Colonic mucosa (tissue), 1 donor: ENCODE measurements around a stretch of chr11.

GRCh38 chr11:66371069-66371265 is 593 bp downstream of the SLC29A2 start:
- PRO-cap: no peak

- PRO-cap: unidirectional peak, plus-strand start at chr11:66409158
These were observed 11.9 kb upstream of the NPAS4 start for GRCh38 chr11:66408781-66409460.

GRCh38 chr11:66569935-66570904 is 1.8 kb upstream of the CTSF start:
- PRO-cap: no peak

DNA sequence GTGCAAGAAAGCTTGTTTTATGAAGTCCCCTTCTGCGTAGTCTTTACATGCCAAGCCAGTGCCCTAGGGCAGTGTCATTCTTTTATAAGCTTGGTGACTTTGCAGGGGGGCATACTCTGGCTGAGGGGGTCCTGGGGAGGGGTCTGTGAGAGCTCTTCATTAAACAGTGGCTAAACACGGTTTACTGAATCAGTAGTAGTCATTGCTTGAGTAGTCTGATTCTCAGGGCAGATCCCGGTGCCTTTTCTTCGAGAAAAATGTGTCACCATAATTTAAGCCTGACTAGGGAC is 1.3 kb downstream of the RBM14 start:
- PRO-cap: no peak

DNA sequence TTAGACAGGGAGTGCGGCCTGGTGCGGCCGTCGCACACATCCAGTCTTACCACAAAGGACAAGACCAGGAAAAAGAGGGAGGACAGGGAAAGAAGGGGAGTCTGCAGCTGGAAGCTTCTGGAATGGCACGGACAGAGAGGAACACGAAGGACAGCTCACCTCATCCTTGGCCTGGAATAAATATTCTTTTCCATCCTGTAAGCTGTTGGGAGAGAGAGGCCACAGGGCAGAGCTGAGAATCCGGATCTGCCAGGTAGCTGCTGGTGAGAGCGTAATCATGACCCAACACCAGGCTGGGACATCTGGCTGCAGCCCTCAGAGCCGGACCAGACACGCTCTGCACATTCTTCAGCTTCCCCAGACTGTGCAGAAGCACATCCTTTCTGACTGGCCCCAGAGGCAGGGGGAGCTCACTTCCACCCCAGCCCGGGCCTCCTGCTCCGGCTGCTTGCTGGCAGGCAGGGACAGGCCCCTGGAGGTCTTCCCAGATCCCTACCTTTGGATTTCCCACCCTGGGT is 8.6 kb upstream of the RBM4B start:
- PRO-cap: no peak

DNA sequence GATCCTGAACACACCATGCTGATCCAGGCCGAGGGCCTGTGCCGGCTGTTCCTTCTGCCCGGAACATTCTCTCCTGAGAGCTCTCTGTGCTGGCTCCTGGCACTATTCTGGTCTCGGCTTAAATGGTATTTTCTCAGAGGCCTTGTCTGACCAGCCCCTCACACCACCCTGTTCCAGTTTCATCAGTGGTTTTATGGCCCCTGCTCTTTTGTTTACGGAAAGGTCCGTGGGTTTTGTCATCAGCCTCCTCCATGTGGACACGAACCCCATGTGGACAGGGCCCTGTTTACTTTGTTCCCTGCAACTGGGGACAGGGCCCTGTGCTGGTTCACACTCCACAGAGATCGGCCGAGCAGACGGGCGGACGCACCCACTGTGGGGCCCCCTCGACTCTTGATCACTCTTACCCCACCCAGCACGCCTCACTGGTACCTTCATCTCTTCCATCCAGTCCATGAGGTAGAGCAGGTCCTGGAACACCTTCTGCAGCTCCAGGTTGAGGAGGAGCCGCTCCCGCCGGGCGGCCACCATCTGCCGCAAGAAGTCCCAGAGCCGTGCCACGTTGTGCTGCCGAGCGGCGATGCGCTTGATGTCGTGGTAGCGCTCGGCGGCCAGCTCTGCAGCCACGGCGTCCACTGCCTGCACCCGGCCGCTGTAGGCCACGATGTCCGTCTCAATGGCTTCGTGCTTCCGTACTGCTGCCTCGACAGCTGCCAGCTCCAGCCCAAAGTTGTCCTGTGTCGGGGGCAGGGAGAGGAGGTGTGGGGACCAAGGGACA is 21.7 kb downstream of the SPTBN2 start:
- PRO-cap: no peak

GRCh38 chr11:66743140-66743996 is 1.2 kb upstream of the C11orf80 start:
- PRO-cap: unidirectional peak, plus-strand start at chr11:66743526

- PRO-cap: bidirectional peak, plus-strand start at chr11:66842989, minus-strand start at chr11:66842945
These were observed 689 bp upstream of the RCE1 start for GRCh38 chr11:66842403-66843101.

GRCh38 chr11:66851569-66852212 is 5.2 kb upstream of the LRFN4 start:
- PRO-cap: no peak

- PRO-cap: bidirectional peak, plus-strand start at chr11:66971152, minus-strand start at chr11:66971001
These were observed 4.1 kb upstream of the C11orf86 start for GRCh38 chr11:66970693-66971687.

GRCh38 chr11:67002156-67003514 is 20.3 kb upstream of the SYT12 start:
- PRO-cap: no peak

DNA sequence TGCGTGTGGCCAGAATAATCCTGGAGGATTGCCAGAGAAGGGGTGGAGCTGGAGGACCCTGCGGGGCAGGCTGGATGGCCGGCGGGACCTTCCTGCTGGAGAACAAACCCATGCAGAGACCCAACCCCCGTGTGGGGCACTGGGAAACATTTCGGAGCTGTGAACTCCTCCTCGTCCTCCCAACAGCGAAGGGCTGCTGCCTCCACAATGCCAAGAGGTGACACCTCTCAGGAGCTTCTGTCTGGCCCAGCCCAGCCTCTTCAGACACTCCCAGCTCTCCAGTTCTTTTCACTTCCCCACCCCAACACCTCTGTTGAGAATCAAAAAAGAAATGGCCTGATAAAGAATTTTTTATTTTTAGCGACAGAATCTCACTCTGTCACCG is 25.5 kb downstream of the RHOD start:
- PRO-cap: no peak

GRCh38 chr11:67245149-67245778 is 21.0 kb upstream of the GRK2 start:
- PRO-cap: no peak

- PRO-cap: unidirectional peak, minus-strand start at chr11:67261527
These were observed 4.6 kb upstream of the GRK2 start for GRCh38 chr11:67261444-67262365.

DNA sequence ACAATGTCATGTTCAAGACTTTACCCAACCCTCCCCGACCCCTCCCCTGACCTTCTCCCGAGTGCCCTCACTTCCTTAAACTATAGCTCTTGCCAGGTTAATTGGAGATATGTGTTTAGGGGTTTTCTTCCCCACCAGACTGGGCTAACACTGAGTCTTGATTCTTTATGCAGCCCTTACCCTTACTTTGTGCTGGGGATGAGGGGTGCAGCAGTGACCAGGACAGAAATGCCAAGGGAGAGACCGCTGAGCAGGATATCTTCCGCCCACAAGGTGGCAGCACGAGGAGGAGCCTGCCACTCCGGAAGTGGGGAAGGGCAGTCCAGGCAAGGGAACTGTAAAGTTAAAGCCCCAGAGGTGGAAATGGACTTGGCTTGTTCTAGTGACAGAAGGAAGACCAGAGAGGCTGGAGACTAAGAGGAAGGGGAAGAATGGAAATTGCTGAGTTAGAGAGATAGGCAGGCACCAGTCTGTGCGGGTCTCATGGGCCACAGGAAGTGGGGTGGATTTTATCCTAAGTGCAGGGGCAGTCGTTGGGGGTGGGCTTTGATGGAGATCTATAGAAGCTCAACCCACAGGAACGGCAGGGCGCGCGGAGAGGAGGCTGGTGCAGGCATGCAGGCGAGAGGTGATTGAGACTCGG is 3.6 kb upstream of the GRK2 start:
- PRO-cap: no peak

GRCh38 chr11:67270077-67271151 is 4.1 kb downstream of the GRK2 start:
- PRO-cap: bidirectional peak, plus-strand start at chr11:67270513, minus-strand start at chr11:67270373

- PRO-cap: no peak
These were observed 747 bp downstream of the ANKRD13D start for GRCh38 chr11:67289596-67290504.

- PRO-cap: no peak
These were observed 3.9 kb upstream of the SSH3 start for GRCh38 chr11:67299168-67300110.

DNA sequence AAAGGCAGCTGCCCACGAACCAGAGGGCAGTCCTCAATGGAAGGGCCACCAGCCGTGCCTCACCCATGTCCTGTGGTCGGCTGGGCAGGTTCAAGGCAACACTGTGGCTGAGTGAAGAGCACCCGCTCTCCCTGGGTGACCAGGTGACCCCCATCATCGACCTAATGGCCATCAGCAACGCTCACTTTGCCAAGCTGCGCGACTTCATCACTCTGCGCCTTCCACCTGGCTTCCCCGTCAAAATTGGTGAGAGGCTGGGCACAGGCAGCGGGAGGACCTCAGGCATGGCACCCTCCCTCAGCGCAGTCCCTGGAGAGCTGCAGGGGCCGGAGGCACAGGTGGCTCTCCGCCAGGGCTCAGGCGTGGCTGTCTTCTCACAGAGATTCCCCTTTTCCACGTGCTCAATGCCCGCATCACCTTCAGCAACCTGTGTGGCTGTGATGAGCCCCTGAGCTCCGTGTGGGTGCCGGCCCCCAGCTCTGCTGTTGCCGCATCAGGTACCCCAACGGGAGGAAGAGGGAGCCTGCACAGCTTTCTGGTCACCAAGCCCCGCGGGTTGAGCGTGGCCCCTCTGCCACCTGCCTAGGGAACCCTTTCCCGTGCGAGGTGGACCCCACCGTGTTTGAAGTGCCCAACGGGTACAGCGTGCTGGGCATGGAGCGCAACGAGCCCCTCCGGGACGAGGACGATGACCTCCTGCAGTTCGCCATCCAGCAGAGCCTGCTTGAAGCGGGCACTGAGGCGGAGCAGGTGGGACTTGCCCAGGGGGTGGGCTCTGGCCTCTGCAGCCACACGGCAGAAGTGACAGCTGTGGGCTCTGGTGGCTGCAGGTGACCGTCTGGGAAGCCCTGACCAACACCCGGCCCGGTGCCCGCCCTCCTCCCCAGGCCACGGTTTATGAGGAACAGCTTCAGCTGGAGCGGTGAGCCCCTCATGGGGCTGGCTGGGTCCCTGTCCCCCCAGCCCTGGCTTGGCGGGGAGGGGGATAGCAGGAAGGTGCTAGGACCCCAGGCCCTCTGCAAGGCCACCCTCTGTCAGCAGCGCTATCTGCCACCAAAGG is 2.1 kb upstream of the SSH3 start:
- PRO-cap: no peak

DNA sequence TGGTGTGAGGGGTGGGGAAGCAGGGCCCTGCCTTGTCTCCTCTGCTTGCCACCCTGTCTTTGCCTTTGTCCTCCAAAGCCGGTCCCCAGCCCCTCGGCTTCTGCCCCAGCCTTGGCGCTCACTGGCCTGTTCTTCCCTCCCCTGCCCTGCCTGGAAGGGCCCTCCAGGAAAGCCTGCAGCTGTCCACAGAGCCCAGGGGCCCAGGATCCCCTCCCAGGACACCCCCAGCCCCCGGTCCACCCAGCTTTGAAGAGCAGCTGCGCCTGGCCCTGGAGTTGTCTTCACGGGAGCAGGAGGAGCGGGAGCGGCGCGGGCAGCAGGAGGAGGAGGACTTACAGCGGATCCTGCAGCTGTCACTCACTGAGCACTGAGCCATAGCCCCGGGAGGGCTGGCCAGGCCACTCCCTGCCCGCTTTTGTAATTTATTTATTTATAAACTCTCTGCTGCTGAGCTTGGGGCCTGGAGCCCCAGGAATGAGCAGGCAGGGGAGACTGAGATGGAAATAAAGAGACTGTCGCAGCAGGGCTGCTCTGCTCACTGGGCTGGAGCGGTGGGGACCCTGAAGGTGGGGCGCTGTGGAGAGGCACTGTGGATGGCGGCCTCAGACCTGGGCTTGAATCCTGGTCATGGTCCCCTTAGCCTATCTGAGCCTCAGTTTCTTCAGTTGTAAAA is 1.2 kb upstream of the SSH3 start:
- PRO-cap: bidirectional peak, plus-strand start at position 450 of the sequence, minus-strand start at position 359 of the sequence